Epithelial cell of esophagus (primary cell): ENCODE measurements around a stretch of chr10.

DNA sequence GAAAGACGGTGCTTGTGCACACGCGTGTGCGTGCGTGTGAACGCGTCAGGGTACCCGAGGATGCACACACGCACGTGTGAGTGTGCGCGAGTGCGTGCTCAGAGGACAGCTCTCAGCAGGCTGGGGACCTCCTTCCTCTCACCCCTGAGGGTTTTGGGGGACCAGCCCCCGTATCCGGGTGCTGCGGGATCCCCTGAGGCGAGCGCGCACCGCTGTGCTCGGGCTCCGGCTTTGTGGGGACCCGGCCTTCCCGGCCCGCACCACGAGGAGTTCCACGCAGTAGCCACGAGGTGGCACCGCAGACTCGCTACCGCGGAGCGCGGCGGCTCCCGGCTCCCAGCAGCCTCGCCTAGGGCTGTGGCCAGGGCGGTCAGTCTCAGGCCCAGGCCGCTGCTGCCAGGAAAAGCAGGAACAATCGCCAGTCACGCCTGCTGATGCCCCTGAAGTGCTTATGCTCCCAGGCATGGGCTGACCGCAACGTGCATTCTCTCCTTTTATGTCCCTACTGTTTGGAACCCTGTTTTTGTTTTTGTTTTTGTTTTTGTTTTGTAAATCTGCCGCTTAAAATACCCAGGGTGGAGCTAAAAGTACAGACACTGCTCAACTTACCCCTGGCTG lies 84.1 kb downstream of the BMS1 start:
- RRBS = 2% methylated on average over 5 of the region's 44 CpGs

DNA sequence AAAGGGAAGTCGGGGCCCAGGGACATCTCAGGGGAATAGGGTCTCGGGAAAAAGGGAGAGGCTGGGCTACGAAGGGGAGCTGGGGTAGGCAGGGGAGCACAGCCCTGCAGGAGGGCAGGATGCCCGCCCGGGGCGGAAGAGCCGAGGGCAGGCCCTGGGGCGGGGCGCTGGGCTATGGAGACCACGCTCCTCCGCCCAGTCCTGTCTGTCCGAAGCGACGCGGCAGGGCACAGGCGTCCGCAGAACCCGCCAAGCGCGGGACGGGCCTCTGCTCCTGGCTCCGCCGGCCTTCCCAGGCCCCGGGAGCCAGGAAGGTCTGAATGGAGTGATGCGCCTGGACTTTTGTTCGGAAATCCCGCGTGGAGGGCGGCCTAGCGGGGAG lies 143.5 kb upstream of the RET start:
- RRBS = no CpG with 5 or more reads among the region's 30 CpGs

DNA sequence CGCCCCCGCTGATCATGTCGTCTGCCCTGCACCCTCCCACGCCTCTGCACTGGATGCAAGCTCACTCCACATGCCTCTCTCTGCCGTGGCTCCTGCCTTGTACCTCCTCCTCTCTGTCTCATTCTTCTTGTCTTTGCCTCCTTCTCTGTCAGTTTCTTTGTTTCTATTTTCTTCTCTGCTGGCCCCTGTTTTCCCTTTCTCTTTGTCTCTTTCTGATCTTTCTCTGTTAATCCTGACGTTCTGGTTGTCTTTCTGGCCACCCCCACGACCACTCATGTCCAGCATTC lies 87.7 kb upstream of the RET start:
- RRBS = no CpG with 5 or more reads among the region's 7 CpGs

GRCh38 chr10:43168850-43169470 lies 30.7 kb downstream of the CSGALNACT2 start:
- RRBS = no CpG with 5 or more reads among the region's 5 CpGs

- RRBS = no CpG with 5 or more reads among the region's 9 CpGs
These were observed 32.7 kb upstream of the RASGEF1A start for GRCh38 chr10:43299394-43300096.

GRCh38 chr10:43362120-43362962 lies 9.1 kb upstream of the FXYD4 start:
- RRBS = no CpG with 5 or more reads among the region's 58 CpGs

DNA sequence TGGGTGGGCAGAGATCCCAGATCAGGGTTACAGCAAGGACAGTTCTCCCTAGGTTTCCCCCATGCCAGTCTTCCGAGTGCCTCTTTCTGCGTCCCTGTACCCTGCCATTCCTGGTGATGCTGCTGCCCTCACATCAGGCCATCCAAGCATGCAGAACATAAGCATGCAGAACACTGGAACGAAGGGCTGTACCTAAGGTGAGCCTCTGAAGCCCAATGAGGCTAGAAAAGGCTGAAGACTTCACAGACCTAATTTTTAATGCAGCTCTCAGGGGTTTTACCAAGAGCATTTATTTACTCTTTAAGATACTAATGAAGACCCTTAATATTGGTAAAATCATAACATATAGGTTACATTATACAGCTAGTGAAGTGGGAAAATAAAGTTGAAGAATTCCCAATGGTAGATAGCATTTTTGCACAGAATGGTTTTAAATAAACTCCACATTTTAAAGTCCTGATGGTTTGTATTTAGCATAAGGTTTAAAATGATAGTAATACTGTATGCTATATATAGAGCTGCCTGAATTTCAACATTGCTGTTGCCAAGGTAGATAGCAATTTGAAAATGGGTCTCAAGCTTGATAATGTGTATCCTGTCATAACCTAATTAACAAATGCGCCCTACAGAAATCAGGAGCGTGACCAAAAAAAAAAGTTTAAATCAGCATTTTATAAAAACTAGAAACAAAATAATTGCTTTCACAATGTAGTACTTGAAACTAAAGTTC lies 13.7 kb downstream of the FXYD4 start:
- RRBS = no CpG with 5 or more reads among the region's 5 CpGs

GRCh38 chr10:43640210-43640652 lies 8.4 kb downstream of the ZNF32 start:
- RRBS = no CpG with 5 or more reads among the region's 4 CpGs

GRCh38 chr10:43667242-43667764 lies 18.6 kb upstream of the ZNF32 start:
- RRBS = 6% methylated on average over 11 of the region's 38 CpGs

DNA sequence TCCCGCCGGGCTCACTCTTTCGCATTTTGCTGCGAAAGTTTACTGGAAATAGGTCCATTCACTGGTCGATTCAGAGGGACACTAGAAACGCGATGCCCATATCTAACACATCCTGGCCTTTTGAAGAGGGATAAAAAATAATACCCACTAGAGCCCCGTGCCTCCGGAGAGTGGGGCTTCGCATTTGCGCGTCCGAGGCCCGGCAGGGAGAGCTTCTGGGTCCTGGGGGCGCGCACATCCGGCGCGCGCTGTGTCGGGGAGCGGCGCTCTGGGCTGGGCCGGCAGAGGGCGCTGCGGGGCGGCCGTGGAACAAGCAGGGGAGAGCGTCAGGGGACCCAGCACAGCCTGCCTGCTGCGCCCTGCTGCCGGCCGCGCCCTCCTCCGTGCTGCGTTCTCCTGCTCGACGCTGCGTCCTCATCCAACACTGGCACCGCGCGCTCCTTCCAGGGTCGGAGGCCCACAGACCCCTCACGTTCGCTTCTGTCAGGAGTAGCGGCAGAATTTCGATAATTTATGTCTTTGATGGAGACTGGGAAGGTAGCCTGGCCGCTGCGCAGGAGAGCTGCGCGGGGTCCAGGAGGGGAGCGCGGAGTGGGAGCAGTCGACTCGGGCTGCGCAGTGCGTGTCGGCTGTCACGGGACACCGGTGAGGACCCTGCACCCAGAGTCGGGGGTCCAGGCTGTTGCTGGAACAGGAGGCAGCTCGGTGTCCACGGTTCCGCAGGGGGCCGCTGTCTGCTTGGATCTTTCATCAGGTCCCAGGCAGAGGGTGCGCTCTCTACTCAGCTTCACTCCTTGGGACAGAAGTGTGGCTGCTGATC lies 41.5 kb upstream of the ZNF32 start:
- RRBS = 2% methylated on average over 18 of the region's 65 CpGs

DNA sequence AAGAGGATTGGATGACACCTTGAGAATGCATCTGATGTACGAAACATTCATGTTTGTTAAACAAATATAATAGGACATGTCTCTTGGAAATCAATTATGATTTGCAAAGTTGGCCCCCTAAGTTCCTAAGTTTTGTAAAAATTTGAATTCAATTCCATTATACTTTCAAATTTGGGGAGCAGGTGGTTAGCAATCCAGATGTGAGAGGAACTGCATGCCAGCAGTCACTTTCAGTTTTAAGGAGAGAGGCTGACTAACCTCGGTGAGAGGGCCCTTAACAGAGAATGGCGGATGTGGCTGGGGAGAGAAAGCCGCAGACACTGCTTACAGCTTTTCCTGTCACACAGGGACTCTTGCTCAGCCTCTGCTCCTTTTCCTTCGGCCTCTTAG lies 167.5 kb upstream of the ZNF32 start:
- RRBS = no CpG with 5 or more reads among the region's 5 CpGs

DNA sequence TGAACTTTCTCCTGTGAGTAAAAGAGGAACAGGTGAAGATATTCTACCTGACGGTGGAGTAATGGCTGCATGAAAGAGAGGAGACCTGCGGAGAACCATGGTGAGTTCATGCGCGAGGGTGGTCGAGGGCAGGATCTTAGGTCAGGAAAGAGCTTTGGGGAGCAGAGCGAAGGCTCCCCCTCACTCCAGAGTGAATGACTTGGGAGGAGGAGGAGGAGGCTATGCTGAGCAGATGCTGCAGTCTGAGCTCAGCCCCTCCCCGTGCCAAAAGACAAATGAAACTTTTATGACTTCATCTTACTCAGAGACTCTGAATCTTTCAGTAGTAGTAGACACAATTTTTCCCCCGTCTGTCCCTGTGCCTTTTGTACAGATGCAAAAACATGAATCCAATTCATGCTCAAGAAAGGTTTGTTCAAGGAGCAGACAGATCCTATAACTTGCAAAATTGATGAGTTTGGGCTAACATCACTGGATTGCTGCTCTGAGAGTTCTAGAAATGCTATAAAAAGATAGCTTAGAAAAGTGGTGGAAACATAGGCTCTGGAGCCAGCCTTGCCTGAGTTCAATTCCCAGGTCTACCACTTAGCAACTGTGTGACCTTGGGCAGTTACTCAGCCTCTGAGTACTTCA lies 173.9 kb upstream of the ZNF32 start:
- RRBS = no CpG with 5 or more reads among the region's 8 CpGs

- RRBS = no CpG with 5 or more reads among the region's 8 CpGs
These were observed 176.2 kb upstream of the ZNF32 start for GRCh38 chr10:43824830-43825395.

- RRBS = 86% methylated on average over 2 of the region's 8 CpGs
These were observed 215.4 kb upstream of the ZNF32 start for GRCh38 chr10:43863826-43864654.

DNA sequence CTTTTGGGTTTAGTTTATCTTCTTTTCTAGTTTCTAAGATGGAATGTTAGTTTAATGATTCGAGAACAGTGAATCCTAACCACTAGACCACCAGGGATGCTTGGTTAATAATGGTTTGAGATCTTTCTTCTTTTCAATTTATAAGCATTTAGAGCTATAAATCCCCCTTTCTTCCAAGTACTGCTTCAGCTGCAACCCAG lies 302.2 kb upstream of the ZNF32 start:
- RRBS = no CpG with 5 or more reads among the region's 1 CpG

- RRBS = no CpG with 5 or more reads among the region's 15 CpGs
These were observed 91.0 kb downstream of the CXCL12 start for GRCh38 chr10:44293715-44294526.

DNA sequence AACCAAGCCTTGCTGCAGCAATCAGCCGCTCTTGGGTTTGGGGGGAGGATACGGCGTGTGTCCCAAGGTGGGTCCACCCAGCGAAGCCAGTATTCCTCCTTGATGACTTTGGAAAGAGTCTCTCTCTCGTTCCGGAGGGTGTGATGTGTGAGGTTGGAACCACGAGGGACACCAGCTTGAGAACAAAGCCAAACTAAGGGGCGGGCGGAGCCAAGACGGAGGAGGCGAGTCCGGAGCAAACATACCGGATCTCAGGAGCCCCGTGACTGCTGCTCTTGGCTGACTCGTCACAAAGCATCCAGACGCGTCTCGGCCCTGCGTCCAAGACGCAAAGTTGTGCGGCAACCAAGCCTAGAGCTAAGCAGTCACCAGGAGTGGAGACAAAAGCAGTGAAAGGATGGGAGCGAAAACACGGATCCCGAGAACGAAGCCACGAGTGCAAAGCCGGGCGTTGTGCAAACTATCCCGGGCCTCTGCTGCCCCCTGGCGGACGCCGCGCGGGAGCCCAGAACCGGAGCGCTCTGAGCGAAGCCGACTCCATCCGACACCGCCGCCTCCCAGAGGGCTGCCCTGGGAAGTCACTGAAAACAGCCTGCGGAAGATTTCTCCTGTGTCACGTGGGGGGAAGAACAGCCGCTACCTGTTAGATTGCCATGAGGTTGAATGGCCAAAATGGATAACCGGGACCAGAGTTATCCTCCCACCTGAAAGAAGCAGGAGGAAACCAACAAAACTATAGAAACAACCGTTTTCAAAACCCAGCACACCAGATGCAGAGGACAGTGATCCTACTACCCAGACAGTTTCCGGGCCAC lies 46.4 kb upstream of the TMEM72 start:
- RRBS = 2% methylated on average over 14 of the region's 47 CpGs

GRCh38 chr10:44908009-44908513 lies 3.1 kb upstream of the TMEM72 start:
- RRBS = no CpG with 5 or more reads among the region's 8 CpGs

DNA sequence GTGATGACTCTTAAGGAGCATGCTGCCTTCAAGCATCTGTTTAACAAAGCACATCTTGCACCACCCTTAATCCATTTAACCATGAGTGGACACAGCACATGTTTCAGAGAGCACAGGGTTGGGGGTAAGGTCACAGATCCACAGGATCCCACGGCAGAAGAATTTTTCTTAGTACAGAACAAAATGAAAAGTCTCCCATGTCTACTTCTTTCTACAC lies 14.8 kb upstream of the OR13A1 start:
- RRBS = no CpG with 5 or more reads among the region's 1 CpG

DNA sequence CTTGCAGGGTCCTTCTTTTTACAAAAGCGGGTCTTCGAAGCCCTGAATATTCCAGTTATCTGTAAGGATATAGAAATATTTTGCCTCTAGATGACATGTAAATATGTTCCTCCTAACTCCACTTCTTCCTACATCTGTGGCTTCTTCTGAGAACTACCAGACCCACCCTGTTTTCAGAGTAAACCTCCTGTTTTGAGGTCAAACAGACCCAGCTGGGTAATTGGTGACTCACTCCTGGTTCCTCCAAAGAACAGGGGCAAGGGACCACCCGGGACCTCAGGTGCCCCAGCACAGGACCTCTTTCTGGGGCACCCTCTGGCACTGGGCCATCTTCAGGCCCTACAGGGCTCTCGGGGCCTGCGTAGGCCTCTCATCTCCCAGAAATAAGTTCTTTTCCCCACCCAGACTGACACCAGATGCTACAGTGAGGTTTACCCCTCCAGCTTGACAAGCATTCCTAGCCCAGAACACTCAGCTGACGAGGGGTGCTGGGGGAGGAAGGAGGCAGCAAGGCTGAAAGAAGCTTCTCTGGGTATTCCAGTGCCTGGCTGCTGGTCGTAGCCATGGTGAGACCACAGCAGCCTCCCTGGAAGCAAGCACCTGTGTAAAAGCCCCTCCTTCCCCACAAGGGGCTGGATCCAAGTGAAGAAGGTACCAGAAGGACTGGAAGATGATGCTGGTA lies 47.2 kb downstream of the ALOX5 start:
- RRBS = no CpG with 5 or more reads among the region's 7 CpGs